ENCODE data around the genes UCP3 and PGM2L1.

GRCh38 chr11:73382912-73384255 is 7.2 kb downstream of the RELT start:
- PRO-cap: no peak

- PRO-cap: no peak
These were observed 28.0 kb downstream of the RELT start for GRCh38 chr11:73404129-73404762.

DNA sequence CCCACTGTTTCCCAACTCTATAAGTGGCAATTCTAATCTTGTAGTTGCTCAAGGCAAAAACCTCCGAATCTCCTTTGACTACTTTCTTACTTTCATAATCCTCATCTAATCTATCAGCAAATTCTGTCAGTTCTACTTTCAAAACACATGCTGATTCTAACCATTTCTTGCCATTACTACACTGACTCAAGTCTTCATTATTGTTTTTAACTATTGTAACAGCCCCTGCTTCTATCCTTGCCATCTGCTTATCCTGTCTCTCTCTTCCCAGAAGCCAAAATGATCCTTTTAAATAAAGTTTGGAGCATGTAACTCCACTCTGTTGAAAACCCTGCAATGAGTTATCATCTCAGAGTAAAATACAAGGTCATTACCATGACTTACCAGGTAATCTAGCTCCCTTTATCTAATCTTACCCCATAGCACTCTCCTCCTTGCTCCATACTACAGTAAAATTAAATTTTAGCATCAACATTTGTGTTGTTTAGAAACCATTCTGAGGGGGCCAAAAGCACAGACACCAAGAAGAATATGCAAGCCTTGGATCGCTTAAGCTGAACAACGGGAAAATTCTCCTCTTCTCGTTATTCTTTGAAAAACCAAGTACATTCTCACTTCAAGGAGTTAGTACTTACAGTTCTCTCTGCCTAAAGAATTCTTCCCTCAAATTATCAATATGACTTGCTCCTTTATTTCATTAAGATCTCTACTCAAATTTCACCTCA is 55.4 kb downstream of the FAM168A start:
- PRO-cap: no peak

- PRO-cap: no peak
These were observed 2.3 kb downstream of the FAM168A start for GRCh38 chr11:73595588-73596099.

GRCh38 chr11:73676397-73677675 is 30.5 kb downstream of the PLEKHB1 start:
- PRO-cap: no peak

DNA sequence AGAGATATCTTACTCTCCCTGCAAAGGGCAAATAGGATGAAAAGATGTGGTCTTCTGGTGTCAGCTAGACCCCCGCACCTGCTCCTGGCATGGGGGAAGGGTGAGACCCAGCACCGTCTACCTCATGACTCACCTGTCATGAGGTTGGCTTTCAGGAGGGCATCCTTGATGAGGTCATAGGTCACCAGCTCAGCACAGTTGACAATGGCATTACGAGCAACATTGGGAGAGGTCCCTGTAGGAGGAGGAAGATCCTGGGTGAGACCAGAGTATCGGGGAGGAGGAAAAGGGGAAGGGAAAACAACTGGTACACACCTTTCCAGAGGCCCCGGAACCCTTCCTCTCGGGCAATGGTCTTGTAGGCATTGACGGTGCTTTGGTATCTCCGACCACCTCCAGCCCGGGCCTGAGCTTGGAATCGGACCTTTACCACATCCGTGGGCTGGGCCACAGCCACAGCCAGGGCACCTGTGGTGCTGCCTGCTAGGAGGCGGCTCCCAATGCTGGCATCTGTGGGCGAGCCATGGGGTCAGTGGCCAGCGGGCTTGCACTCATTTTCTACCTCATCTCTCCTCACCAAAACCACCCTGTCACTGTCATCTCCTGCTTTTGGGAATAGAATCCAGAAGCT is 6.0 kb downstream of the UCP2 start:
- PRO-cap: no peak

- PRO-cap: no peak
These were observed 4.8 kb downstream of the UCP2 start for GRCh38 chr11:73977916-73978223.

DNA sequence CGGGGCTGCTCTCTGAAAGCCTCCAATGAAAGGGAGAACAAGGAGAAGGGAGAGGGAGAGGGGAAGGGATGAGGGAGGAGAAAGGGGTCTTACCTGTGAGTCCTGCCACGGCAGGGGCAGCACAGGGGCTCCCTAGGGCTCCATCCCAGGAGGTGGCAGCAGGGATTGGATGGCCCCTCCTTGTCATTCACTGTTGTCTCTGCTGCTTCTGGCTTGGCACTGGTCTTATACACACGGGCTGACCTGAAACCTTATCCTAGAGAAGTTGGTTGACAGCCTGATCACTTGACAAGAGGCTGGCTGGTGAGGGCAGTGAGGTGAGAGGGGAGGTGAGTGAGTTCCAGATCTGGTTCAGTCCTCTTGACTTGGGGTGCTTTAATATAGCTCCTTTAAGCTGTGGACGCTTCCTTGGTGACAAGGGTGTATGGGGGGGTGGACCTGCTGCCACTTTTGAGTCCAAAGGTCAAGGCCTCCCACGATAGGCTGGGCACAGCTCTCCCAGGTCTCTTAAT is at the start of gene UCP3:
Gene UCP3, minus strand, starts transcription at position 201 of the 512 bp plus-strand sequence.
- PRO-cap: no peak

GRCh38 chr11:74020418-74021203 is 11.7 kb upstream of the UCP3 start:
- PRO-cap: no peak

- PRO-cap: no peak
These were observed 23.3 kb downstream of the P4HA3 start for GRCh38 chr11:74288048-74288582.

DNA sequence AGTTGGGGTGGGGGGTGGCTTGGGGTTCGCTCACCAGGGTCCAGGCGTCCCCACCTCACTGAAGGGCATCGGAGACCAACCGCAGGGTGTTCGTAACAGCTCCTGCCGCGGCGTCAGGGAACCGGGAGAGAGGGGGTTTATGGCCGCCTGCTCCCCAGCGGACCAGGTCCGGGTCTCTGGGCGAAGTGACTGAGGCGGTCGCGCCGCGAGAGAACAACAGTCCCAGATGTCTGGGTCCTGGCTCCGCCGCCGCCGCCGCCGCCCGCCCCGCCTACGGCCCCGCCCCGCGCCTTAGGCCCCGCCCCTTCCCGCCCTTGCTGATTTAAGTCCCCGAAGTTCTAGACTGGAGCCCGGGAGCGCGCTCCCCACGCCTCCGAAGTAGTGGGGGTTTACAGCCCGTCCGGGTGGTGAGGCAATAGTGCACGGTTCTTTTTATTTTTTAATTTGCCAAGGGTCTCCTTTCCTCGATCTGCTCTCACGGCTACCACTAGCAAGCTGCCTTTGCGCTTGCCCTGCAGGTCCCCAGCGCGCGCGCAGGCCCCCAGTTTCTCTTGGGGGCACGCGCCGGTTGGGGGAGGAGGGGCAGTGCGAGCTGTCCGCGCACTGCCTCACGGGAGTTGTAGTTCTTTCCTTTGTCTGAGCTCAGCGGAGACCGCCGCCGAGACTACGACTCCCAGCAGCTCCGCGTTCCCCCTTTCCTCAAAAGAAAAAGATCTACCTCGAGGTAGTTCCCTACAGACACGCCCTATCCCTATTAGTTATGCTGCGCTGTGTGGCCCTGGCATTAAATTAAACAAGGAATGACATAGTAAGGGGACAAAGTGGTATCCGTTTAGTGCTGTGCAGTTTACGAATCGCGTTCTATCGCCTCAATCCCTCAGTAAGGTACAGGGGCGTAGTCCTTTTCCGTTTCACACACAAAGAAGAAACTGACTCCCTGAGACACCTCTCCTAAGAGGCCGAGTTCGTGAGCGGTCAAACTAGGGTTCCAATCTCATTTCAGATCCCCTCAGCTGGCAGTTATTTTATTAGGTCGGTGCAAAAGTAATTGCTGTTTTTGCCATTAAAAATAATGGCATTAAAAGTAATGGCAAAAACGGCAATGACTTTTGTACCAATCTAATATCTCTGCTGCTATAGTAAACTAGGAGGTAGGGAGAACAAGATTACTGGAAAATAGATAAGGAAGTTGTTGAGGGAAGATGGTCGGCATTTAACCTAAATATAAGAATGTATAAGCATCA is at the start of gene PGM2L1:
Gene PGM2L1, minus strand, starts transcription at position 228 of the 1,244 bp plus-strand sequence.
- PRO-cap: unidirectional peak, minus-strand start at position 187 of the sequence; unidirectional peak, minus-strand start at position 257 of the sequence

DNA sequence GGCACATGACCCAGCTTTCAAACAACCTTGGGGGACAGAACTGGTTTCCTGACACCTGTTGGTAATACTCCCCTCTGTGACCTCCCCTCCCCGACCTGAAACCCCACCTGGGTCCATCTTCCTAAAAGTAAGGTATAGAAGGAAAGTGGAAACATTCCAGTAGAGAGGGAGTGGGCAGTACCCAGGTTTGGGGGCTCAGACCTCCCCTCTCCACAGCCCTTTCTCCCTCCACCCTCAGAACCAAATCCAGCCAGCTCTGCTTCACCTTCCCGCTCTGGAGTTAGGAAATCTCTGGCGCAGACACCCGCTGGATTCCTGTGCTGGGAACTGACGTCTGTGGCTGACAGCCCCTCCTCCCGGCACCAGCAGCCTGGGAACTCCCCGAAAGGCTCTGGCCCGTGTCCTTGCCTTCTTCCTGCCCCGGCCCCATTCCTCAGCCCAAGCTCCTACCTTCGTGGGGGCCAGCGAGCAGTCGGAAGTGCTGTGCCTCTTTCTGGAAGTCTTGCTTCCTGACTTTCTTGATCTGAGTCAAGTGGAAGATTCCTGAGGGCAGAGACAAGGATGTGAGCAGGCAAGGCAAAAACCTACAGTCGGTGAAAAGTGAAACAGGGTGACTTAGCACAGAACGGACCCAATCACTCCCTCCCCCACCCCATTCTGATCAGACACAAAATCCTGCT is 34.3 kb downstream of the CHRDL2 start:
- PRO-cap: bidirectional peak, plus-strand start at position 429 of the sequence, minus-strand start at position 276 of the sequence

- PRO-cap: no peak
These were observed 33.7 kb downstream of the CHRDL2 start for GRCh38 chr11:74697435-74698096.

- PRO-cap: no peak
These were observed 35.0 kb downstream of the RNF169 start for GRCh38 chr11:74783543-74784082.

- PRO-cap: no peak
These were observed 71.9 kb downstream of the RNF169 start for GRCh38 chr11:74820381-74821190.

DNA sequence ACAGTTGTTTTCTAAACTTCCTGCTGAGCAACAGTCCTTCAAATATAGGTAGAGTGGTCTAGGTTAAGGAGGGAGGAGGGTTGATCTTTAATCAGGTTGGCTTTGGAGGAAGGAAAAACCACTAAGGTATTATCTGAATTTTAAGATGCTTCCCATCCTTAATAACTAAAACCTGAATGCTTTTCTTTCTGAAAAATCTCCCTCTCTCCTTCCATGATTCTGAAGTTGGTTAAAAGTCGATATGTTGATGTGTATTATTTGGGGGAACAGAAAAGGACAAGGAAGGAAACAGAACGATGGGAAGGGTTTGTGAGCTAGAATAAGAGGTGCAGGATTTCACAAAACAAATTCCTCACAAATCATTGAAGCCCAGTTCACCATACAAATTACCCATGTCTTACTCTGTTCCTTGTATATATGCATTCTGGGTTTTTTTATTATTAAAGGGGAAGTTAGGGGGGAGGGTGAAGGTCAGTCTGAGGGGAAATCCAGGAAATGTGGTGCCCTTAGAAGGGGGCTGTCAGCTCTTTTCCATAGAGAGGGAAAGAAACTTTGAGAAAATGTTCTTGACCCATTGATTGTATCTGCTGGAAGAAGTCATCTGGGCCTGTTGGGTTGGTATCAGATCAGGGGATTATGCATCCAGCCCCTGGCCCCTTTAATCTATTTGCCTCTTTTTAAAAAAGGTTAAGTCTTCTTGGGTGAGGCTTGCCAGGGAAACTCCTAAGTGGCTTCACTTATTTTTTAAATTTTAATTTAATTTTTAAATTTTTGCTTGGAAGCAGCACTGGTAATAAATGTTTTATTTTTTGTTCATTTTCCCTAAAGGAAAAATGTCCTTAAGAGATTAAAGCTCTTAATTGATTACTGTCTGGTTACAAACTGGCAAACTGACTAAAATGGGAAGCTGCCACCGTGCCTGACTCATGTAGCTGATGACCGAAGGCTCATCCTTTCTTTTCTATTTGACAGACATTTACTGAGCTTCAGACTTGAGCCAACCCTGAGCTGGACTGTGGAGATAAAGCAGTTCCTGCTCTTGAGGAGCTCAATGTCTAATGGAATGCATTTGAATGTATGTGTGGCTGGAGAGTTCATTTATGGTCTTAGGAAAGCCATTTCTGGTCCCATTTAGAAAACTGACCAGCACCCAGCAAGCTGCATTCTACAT is 90.9 kb downstream of the RNF169 start:
- PRO-cap: no peak

- PRO-cap: no peak
These were observed 88.9 kb downstream of the XRRA1 start for GRCh38 chr11:74859877-74860577.

GRCh38 chr11:75170906-75171238 is 20.0 kb downstream of the SLCO2B1 start:
- PRO-cap: no peak

- PRO-cap: no peak
These were observed 30.7 kb downstream of the SLCO2B1 start for GRCh38 chr11:75181450-75182204.

DNA sequence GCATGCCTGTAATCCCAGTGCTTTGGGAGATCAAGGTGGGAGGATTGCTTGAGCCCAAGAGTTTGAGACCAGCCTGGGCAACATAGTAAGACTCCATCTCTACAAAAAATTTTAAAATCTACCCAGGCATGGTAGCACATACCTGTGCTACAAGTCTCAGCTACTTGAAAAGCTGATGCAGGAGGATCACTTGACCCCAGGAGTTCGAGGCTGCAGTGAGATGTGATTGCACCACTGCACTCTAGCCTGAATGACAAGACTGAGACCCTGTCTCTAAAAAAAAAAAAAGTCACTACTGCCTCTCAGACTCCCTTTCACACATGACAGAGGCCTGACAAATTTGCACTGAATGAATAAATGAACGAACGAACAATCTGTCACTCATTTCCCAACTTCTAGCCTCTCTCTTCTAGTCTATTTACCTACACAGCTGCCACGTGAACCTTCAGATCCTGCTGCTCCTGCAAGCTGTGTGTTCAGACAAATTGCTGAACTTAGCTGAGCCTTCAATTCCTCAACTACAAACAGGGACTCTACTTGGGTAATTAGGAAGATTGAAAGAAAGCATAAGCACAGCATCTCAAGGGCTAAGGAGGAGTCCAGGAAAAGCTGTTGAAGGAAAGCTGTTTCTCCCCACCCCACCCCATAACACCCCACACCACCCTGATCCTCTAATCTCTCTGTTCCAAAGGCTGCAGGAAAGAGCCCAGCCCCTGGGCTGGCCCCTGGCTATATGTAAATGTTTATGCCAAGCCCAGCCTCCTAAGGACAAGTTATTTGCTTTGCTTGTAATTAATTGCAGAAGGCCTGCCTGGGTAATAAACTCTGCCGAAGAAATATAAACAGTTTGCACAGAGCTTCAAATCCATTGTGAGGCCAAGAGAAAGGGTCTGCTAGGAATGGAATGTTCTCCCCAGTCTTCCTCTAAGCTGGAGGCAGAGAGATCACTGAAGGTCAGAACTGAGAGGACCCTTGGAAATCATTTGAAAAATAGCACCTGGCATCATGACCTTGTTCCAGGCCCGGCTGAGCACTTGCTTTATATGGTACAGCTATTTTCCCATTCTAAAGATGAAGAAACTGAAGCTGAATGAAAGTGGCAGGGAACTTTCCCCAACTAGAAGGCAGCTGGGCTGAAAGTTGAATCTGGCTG is 21.4 kb downstream of the ARRB1 start:
- PRO-cap: no peak